Tongue (tissue), 2 donors: ENCODE data around the genes SLC35D2 and NUTM2G.

- RAMPAGE, long total RNA = no peak
Observed at GRCh38 chr9:95509643-95510142, 627 bp upstream of the PTCH1 start.

DNA sequence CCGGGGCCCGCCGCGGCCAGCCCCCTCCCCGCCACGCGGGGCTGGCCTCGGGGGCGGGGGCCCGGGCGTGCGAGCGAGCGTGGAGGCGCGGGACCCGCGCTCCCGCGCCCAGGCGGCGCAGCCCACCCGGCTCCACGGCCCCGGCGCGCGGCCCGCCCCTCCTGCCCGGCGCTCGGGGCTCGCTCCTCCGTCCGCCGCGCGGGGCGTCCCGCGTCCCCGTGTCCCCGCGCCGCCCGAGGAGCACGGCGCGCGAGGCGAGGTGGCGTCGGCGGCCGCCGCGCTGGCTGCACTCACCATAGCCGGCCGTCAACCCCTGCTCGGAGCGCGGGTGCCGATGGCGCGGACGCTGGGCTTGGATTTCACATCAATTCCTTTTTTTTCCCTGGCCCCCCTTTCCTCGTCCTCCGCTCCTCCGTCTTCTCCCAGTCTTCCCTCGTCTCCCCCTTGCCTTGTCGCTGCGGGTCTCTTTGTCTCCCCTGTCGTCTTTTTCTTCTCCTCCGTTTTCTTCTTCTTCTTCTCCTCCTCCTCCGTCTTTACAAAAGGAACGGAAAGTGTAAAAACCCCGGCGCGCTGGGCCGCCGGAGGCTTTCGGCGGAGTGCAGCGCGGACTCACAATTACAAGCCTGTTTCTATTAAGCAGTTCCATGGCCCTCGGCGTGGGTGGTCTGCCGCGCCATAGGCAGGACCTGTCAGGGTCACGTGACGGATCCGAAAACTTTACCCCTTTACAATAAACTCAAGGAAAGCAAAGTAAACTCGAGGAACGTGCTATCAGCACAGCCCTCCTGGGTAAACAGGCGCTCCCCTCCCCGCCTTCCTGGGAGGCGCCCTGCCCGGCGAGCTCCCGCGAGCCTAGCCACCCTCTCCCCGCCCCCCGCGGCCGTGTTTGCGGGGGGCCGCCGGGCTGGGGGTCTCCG lies 7.4 kb upstream of the PTCH1 start:
- RAMPAGE, long total RNA = no peak

DNA sequence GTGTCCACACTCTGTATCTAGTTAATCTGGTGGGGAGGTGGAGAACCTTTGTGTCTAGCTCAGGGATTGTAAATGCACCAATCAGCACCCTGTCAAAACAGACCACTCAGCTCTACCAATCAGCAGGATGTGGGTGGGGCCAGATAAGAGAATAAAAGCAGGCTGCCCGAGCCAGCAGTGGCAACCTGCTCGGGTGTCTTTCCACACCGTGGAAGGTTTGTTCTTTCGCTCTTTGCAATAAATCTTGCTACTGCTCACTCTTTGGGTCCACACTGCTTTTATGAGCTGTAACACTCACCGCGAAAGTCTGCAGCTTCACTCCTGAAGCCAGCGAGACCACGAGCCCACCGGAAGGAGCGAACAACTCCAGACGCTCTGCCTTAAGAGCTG lies 172.0 kb upstream of the PTCH1 start:
- RAMPAGE, long total RNA = no peak

GRCh38 chr9:95948375-95949158 lies 73.1 kb downstream of the ERCC6L2 start:
- RAMPAGE, long total RNA = no peak

DNA sequence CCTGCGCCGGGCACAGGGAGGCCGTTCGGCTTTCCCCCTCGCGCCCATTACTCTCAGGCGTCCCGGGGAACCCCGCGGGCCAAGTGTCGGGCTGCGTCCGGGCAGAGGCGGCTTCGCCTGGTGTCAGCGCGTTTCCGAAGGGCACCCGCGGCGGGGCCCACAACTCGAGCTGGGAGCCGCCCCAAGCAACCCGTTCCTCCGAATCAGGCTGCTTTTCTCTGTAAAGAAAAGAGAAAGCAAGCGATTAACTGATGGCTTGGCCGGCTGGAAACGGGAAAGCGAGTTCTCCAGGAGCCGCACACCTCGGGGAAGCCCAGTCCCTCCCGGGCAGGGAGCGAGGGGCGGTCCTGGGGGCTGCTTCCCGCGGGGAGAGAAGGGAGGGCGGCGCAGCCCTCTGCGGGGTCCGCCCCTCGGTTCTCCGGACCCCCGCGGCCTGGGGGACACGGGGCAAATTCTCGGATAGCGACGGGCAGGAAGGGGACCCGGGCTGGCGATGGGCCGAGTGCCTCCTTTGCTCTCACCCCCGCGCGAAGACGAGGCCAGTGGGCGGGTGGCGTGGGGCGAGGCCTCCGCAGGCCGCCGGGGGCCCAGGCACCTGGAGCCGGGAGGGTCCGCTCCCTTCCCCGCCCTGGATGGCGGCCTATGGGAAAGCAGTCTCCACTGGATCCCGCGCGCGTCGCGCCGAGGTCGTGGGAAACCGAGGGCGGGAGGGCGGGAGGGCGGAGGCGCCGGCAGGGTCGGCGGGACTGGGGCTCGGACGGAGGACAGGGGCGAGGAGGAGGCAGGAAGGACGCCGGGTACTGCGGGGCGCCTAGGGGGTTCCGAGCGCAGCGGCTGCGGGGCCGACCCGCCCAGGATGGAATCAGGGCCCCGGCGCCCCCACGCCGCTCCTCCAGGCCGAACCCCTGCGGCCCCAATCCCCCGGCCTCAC lies 145.8 kb downstream of the ERCC6L2 start:
- RAMPAGE, long total RNA = no peak

DNA sequence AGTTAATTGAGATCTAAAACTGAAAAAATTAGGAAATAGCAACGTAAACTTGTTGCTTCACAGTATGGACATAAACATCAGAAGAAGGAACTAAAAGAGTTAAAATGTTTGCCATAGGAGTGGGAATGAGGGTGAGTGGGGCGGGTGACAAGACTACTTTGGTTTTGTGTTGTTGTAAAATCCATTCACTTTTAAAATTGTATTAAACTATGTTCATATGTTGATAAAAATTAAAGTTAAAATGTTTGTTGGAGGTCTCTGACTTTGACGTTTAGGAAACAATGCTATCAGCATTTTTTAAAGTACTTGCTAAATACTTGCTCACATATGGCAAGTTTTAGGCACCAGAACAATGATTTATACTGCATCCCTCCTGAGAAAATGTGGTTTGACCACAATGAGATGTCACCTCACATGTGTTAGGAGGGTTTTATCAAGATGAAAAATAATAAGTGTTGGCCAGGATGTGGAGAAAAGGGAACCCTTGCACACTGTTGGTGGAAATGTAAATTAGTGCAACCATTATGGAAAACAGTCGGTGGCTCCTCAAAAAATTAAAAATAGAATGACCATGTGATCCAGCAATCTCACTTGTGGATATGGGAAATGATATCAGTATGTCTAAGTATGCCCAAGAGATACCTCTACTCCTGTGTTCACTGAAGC lies 180.9 kb downstream of the HSD17B3 start:
- RAMPAGE, long total RNA = no peak

GRCh38 chr9:96129186-96129494 lies 172.8 kb downstream of the HSD17B3 start:
- RAMPAGE, long total RNA = no peak

- RAMPAGE, long total RNA = no peak
Observed at GRCh38 chr9:96169337-96170002, 132.5 kb downstream of the HSD17B3 start.

DNA sequence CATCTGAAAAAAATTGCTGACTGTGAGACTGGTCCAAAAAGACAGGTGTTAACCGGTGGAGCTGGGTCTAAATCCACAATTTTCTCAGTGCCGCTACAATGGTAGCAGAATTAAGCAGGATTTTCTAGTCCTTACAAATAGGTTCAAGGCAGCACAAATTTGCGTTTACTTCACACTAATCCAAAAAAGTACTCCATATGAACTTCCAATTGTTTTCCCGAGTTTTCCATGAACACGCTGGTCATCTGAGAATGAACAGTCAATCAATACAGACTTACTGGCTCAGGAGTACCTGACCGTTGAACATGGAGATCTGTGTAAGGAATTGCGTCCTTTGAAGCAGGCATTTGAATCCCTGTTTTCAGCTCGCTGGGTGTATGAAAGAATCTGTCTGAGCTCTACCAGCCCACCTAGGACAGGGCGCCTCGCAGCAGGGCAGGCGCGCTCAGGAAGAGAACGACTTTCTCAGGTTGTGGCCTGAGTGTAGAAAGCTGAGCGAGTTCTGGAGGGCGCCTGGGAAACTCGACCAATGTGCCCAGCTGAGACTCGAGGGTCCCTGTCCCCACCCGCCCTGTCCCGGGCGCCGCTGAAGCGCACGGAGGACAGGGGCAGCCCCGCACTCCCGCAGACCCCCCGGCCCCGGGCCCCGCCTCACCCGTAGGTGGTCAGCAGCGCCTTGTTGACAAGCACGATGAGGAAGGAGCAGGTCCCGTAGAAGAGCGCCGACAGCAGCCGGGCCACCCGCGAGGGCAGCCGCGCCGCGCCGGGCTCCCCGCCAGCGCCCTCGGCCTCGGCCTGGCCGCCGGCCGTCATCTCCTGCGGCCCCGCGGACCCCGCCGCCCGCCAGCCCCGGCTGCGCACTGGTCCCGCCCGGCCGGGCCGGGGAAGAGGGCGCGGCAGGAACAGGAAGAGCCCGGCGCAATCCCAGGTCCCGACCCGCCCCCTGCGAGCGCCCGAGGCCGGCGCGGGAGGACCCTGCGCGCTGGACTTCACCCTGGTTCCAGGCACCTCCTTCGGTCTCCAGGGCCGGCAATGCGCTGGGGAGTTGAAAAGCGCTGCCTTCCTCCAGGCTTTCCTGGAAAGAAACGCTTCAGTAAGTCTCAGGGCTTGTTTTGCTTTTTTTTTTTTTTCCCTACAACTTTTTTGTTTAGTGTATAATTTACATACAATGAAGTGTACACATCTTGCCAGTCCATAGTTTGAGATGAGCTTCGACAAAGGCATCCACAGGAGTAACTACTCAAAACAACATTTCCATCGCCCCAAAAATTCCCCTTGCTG lies at the start of gene SLC35D2:
Gene SLC35D2, minus strand, starts transcription at position 890 of the 1,281 bp plus-strand sequence.
- RAMPAGE, long total RNA = no peak

GRCh38 chr9:96491712-96492334 lies 41.9 kb downstream of the HABP4 start:
- RAMPAGE, long total RNA = no peak

DNA sequence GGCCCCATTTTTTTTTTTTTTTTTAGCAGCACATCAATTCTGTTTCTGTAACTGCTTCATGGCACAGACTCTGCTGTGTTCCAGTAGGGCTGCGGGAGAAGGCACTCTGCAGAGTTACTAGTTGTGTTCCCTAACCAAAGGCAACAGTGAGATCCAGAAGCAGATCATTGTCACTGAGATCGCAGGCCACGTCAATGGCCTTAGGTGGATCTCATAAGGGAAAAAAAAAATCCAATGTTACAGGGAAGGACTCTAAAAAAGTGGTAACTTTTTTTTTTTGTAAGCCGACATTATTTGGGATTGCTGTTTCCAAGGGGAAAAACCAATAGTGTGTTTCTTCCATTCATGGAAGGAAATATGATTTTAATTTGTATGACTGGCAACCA lies 52.6 kb downstream of the HABP4 start:
- RAMPAGE, long total RNA = no peak

- RAMPAGE, long total RNA = no peak
Observed at GRCh38 chr9:96758994-96759992, 18.6 kb downstream of the ZNF510 start.

GRCh38 chr9:96928803-96929255 lies at the start of gene NUTM2G:
TSS of gene NUTM2G (plus strand) at chr9:96928843.
- RAMPAGE, long total RNA = no peak

GRCh38 chr9:96937632-96938236 lies 9.1 kb downstream of the NUTM2G start:
- RAMPAGE, long total RNA = no peak

DNA sequence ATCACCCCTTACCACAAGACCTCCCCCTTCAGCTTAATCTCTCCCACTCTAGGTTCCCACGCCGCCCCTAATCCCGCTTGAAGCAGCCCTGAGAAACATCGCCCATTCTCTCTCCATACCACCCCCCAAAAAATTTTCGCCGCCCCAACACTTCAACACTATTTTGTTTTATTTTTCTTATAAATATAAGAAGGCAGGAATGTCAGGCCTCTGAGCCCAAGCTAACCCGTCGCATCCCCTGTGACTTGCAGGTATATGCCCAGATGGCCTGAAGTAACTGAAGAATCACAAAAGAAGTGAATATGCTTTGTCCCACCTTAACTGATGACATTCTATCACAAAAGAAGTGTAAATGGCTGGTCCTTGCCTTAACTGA lies 88.1 kb upstream of the CCDC180 start:
- RAMPAGE, long total RNA = no peak

DNA sequence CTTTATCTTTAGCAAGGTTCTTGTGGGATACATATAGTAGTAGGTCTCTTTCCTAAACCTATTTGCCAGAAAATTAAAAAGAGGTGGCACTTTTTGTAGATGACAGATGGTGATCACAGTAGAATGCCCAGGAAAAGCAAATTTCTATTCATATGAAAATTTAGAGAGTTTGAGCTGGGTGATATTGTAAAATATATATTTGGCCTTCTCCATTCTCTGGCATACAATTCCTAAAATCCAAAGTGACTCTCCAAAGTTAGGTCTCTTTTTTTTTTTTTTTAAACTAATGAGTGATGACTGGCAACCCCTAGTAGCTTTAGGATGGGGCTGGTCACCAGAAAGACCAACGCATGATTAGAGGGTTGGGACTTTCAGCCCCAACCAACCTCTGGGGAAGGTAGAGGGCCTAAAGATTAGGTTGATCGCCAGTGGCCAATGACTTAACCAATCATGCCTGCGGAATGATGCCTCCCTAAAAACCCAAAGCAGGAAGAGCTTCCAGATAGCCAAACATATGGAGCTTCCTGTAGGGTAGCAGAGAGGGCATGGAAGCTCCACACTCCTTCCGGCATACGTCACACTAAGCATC lies 38.8 kb downstream of the TDRD7 start:
- RAMPAGE, long total RNA = no peak

GRCh38 chr9:97502002-97502768 lies 719 bp downstream of the TMOD1 start:
- RAMPAGE, long total RNA = no peak

DNA sequence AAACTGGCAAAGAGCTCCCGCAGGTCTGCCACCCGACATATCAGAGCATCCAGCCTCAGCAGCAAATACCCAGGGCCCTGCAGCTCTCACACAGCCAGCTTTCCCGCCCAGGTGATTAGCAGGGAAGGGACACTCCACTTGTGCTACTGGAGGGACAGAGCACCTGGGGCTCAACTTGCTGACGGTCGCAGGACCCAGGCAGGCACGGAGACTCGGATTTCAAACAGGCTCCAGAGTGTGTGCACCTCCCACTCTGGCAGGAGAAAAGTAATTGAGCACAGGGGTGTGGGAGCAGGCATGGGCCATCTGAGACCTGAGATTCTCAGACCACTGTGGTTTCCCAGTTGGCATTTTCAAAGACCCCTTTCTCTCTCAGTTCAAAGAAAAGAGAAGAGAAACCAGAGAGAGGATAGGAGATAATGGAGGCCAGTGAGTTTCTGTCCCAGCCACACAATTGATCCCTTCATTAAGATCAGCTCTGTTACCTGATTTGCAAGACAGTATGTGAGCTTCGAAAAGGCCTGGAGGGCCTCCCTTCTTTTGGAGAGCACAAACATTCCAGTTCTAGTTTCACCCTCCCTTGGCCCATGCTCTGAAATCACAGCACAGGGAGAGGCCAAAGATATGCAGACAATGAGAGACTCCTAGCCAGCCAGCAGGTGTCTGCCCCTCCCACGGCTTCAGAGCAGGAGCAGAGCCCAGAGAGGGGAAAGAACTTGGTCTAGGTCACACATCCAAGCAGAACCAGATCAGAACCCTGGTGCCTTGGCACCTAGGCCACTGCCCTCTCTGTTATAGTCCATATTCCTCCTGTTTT lies 26.8 kb downstream of the TMOD1 start:
- RAMPAGE, long total RNA = no peak

DNA sequence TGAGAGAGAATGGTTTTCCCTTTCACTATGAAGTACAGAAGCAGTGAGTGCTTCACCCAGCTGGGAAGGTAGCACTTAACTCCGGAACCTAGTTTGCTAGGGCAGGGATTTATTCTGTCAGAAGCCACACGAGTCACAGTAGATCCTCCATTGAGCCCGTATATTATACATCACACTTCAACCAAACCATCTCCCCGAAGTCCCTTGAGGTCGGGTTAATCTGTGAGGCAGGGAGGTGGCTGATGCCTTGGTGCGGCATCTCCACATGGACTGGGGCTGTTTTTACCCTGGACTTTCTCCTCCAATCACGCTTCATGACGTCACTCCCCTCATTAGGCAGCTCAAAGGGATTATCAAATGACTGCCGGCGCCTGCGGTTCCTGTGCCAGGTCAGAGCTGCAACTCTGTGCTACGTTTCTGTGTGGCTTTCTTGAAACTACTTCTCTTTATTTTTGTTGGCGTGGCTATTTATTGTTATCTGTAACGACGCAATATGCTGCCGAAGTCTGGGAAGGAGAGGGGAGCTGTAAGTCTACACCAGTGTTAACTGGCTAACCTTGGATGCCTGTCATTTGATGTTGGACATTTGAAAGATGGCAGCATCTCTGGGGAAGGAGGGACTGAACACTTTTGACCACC lies 53.7 kb downstream of the TMOD1 start:
- RAMPAGE, long total RNA = no peak

DNA sequence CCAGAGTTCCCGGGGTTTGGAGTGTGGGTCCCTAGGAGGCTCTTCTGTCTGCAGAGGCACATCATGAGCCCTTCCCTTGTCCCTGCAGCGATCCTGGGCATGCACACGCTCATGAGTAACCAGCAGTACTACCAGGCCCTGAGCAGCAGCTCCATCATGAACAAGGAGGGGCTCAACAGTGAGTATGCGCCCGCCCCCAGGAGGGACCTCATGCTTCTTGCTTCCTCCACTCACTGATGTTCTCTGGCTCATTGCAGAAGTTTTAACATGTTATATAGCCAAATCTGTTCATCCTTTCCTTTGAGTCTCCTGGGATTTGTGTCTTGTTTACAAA lies 61.1 kb downstream of the TMOD1 start:
- RAMPAGE, long total RNA = no peak